Measurements from ENCODE around the genes PLSCR1 and TM4SF18.

DNA sequence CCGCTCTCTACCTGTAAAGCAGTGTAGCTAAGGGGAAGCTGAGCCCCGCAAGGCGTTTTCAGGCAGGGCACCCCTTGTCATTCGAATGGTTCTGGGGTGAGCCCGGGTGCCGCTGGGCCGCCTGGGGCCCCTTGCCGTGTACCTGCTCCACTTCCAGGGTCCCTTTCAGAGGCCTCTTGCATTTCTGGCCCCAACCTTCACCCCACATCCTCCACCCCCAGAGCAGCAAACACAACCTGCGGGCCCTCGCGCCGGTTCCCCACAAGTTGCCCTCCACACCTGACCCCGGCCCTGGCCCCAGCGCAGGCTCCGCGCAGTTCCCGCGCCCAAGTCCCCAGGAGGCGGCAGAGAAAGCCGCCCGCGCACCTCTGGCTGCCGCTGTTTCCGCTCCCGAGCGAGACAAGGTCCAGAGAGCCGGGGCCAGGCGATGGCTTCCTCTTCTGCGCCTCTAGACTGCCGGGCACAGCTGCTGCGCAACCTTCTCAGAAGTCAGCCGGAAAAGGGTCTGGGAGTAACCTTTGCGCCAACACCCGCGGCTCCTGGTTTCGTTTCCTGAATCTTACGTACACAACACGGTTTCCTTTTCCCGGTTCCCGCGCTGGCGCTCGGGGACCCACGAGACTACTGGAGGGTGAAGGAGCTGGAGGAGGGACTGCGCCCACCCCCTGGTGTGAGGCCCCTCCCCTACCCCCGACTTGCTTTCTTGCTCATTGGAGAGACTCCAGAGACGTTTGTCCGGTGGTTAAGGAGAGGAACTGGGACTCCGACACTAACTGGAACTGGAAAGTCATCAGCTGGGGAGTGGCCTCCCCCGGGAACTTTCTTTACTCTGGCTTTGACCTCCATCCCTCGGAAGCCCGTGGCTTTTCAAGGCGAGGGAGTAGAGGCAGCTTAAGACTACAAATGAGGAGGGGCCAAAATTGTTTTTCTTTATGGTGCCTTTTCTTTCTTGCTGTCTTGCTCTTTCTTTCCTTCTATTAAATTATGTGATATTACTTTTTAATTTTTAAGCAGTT is at the start of gene PLSCR1:
TSS of gene PLSCR1 (minus strand) at position 507 of the 1,016 bp plus-strand sequence.
- PRO-cap: unidirectional peak, minus-strand start at position 455 of the sequence
- RAMPAGE, long total RNA: no peak

GRCh38 chr3:147423213-147423538 is 14.0 kb downstream of the ZIC1 start:
- PRO-cap: no peak
- RAMPAGE, long total RNA: start-site peak on the minus strand at chr3:147423325-147423427, 15 and 8 reads in 2 replicates

DNA sequence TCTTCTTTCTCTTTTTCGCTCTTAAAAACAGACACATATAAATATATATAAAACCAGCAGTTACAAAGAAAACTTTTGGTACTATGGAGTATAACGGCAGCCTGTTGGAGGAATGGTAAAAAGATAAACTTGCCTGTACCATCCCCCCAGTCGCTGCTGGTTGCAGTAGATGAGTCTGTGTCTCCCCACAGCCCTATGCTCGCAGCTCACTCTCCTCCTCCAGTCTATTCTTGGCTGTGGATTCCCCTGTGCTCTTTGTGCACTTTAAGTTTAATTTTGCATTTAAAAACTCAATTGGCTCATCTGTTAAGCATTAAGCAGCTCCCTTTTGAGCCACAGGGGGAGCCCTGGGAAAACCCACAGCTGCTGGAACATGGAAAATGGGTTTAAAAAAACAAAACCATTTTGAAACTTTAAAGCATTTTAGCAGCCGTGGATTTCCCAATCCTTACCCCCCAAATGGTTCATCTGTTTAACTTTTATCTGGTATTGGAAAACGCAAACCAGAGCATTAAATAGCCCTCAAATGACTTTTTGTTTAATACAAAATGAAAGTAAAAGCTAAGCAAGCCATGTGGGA is 536.8 kb downstream of the ZIC1 start:
- PRO-cap: no peak
- RAMPAGE, long total RNA: no peak

- PRO-cap: no peak
- RAMPAGE, long total RNA: no peak
These were observed 596.1 kb upstream of the AGTR1 start for GRCh38 chr3:148101640-148101959.

DNA sequence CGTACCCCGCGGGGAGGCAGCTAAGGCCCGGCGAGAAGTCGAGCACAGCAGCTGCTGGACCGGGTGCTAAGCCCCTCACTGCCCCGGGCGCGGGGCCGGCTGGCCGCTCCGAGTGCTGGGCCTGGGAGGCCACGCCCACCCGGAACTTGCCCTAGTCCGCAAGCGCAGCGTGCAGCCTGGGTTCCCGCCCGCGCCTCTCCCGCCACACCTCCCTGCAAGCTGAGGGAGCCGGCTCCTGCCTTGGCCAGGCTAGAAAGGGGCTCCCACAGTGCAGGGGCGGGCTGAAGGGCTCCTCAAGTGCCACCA is 417.0 kb upstream of the AGTR1 start:
- PRO-cap: no peak
- RAMPAGE, long total RNA: no peak

DNA sequence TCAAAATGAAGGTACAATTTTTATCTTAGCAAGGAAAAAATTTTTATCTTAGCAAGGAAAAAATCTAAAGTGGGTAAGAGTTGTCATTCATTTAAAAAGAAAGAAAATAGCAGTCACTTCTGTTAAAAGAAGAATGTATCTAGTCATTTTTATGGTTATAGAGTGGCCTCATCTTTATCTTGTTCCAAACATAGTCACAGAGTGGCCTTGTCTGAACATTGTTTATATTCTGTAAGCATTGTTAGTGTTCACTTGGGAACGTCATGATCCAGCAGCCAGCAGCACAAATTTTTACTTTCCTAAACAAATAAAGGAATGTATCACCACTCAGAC is 39.8 kb upstream of the GYG1 start:
- PRO-cap: no peak
- RAMPAGE, long total RNA: no peak

DNA sequence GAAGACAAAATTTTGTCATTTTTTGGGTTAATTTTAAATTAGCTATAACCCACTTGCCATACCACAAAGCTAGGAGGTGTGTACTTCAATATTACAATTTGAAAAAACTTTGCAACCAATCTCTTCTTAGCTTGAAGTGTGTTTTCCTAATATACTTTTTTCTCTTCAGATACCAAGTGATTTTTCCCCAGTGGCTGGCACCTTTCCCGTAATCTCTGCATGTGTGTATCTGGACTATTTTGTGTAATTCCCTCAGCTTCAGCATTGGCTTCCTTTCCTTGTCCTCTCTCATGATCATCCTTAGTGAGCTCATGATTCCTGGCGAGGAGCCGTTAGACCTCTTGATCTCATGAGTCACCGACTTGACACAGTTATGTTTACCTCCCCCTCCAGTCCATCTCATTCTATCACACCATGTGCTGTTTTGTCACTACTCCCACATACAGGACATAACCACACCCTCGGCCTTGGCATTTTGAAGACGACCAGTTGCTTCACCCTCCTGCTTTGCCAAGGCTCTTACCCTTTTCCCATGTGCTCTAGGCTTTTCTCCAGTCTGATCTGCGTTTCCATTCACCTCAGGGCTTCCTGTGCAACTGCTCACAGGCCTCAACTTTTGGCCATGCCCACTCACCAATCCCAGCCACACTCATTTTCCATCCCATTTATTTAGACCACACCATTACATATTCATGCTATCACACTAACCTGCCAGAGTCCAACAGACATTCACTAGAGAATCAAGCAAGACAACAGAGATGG is 41.6 kb downstream of the CP start:
- PRO-cap: no peak
- RAMPAGE, long total RNA: no peak

- PRO-cap: no peak
- RAMPAGE, long total RNA: no peak
These were observed 21.2 kb downstream of the CP start for GRCh38 chr3:149200517-149200719.

DNA sequence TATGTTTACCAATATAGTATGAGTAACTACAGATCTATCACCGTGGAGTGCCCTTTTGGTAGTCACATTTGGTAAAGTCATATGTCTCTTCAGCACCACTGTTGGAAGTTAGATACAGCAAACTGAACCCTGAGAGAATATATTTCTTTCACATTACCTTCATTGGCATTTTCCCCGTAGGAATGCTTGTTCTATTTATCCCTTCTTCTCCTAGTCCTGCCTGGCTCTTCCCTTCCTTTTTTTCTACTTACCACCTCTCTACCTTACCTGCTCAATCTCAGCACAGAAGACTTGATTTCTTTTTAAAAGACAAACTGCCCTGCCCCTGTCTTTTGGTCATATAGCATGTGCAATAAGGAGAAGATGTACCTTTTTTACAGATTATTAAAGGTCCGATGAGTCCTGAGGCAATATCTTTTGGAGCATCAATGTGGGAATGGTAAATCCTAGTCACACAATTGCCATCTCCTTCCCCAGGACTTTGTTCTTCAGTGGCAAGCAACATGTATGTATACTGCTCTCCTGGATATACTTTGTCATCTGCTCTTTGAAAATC is 11.8 kb downstream of the CP start:
- PRO-cap: no peak
- RAMPAGE, long total RNA: no peak

- PRO-cap: no peak
- RAMPAGE, long total RNA: no peak
These were observed 55.6 kb upstream of the CP start for GRCh38 chr3:149277263-149277538.

GRCh38 chr3:149333117-149334094 is at the start of gene TM4SF18:
Gene TM4SF18 (minus strand): TSS chr3:149333636.
- PRO-cap: no peak
- RAMPAGE, long total RNA: no peak

- PRO-cap: no peak
- RAMPAGE, long total RNA: no peak
These were observed 752 bp downstream of the TM4SF1 start for GRCh38 chr3:149376577-149377216.

DNA sequence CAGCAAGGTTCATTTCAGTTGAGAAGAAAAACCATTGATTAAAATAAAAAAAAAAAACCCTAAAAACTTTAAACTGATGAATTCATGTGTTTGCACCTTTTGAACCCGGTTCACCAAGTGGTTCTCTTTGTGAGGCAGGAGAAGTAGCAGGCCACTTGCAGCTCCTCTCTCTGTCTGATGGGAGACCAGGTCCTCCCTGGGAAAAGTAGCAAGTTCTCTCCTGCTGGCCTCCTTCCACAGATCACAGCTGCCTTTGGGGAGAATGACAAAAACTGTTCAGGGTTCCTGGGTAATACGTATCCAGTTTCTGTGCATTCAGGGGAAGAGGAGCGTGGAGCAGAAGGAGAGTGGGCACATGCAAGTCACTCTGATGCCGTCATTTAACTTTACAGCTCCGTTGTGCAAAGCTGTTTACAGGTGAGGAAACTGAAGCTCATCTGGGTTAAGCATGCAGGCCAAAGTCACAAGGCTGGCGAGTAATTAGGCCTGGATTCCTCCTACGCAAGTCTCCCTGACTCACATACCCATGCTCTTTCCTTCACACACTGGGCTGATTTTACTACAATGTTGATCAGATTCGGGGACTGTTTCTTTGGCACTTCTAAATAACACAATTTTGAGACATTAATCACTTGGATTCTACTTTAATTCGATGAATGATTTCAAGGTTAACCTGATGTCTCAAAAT is 7.4 kb upstream of the TM4SF1 start:
- PRO-cap: no peak
- RAMPAGE, long total RNA: no peak

DNA sequence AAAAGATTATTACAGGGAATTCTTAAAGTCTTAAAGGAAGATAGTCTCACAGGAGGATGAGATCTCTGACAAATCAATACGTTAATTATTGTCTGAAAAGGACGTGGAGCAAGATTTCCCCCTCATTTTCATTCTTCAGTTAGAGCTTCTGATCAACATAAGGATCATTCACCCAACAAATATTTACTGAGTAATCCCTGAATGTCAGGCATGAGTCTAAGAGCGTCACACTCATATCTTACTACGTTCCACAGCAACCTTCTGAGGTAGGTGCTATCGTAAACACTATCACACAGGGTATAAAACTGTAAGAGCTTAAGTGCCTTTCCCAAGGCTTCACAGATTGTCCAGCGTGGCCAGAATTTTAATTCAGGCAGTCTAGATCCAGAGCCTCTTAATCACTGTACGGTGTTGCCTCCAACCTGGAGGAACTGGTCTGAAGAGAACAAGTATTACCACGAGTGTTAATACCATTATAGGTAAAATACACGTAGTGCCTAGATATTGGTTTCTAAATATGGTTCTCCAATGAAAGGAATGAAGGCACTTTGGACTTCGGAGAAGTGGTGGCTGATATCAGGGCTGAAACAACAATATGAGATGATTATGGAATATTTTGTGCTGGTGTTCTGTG is 10.6 kb upstream of the TM4SF1 start:
- PRO-cap: no peak
- RAMPAGE, long total RNA: no peak

DNA sequence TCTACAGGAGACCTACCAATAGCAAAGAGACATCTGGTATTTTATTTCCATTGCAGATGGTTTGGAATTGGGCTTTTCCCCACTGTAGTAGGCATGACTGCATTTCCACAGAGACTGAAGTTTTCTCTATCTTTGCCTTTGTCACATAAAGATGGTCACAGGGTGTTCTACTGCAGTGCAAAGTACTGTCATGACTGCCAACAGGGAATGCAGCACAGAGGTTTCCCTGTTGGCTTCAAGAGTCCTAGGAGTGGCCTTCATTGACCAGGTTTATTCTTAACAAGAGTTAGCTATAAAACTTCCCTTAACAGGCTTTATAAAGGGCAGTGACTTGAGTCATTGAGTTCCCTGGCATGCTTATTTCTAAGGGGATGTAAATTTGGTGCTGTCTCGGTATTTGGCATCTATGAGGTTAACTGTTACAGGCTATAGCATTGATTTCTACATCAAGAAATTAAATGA is 36.7 kb upstream of the TM4SF4 start:
- PRO-cap: no peak
- RAMPAGE, long total RNA: no peak

DNA sequence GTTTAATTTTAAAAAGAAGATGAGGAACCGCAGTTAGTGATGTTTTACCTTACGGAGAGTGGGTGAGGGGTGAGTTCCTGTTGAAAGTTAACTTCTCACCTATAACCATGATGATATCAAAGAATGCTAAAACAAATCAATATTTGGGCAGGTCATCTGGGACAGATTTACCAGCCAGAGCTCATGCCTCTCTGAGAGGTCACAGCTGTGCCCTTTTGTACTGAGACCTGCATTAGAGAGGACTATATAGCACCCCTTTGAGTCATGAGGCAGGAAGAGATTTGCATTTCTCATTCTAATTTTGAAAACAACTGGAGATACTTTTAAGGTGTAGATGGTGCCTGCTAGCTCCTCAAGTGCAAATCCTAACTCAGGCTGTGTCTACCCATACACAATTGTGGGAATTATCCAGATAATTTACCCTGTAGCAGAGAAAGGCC is 6.0 kb upstream of the TM4SF4 start:
- PRO-cap: no peak
- RAMPAGE, long total RNA: no peak

DNA sequence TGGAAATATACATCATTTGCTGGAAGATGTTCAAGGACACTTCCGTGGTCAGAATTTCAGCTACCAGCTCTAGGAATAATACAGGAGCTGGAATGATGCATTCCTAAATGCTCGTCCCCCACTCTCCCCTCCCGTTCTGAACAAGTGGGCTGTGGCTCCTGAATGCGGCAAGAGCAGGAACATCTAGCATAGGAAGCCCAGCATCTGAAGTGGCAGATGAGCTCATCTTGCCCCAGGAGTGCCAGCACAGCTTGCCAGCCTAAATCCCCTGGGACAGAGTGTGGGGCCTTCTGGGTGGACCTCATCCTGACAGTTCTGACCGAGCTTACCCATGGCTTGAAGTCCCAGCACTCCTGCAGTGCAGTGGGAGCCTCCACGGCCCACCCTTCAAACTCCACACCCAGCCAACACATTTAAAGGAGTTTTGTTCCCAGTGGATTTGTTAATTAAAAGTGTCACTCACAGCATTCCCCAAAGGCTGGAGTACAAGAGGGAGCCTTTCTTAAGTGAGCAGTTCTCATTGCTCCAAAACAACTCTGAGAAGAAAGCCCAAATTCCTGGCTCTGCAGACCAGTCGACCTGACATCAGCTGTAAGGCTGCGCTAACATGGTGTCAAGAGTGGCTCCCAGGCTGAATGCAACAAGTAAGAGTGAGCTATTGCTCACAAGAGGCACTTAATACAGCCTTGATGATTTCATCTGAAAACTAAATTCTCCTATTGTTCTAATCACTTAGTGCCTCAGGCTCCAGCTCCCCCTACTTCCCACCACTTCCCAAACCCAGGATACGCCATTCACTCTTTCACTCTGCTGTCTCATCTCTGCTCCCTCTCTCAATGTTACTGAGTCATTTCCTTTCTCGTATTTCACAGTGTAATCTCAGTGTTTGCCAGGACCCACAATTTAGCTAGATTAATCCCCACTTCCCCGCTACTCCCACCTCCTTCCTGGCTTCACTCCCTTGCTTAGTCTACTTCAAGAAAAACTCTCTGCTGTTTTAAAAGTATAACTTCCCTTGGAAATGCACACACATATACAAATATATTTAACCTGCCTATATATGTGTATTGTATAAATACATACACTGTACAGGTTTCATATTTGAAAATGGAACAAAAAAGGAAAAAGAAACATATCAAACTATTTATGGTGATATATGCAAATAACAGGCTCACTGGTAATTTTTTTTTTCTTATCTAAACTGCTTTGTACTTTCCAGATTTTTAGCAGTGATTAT is 81.8 kb downstream of the WWTR1 start:
- PRO-cap: no peak
- RAMPAGE, long total RNA: no peak

DNA sequence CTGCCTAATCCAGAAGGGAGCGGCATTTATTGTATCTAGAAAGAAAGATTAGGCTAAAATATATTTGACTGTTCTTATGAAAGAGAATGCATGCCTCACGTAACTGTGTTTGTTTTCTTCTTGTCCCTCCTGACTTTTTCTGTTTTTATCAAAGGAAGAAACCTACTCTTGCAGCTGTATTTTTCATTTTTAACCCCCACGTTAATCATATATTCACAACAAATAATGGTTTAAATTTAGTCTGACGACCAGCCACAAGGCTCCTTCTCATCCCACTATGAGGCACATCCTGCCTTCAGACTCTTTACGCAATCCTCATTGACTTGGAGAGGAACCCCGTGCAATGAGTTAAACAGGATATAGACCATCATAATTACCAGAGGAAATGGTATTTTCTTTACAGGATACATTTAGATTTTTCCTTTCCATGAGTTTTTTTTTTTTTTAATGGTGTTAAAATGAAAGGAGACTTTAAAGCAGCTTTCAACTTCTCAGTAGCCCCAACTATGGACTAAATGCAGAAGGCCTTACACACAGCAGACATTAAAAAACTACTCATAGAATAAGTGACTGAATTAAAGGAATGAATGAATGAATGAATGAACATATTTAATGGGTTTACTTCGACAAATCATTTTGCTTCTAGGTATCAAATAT is 68.5 kb downstream of the WWTR1 start:
- PRO-cap: no peak
- RAMPAGE, long total RNA: no peak

DNA sequence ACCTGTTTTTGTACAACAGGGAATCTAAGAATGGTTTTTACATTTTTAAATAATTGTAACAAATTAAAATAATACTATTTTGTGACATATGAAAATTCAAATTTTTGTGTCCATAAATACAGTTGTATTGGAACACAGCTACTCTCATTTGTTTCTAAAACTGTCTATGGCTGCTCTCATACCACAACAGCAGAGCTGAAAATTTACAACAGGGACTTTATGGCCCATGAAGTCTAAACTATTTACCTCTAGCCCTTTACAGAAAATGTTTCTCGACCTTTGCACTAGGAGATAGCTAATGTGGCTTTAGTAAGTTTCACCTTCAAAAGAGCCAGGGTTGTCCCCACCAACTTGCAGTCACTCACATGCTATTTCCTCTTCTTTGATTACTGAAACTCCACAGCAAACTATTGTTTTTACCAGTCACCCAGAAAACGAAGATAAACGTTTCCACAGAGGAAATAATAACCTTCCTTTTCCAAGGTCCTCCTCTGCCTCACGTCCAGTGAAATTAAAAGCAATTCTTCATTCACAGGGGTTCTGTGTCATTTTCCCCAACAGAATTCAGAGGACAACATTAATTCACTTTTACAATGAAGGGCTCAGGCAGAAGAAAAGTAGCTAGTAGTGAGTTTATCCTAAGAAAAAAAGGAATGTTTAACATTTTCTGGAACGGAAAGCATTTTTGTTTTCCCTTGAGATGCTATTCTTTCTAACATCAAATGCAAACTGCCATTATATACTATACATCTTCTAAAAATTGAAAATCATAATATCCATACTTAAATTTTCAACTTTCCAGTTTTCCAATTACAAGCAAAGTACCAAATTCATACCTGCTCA is 48.2 kb downstream of the WWTR1 start:
- PRO-cap: no peak
- RAMPAGE, long total RNA: no peak

DNA sequence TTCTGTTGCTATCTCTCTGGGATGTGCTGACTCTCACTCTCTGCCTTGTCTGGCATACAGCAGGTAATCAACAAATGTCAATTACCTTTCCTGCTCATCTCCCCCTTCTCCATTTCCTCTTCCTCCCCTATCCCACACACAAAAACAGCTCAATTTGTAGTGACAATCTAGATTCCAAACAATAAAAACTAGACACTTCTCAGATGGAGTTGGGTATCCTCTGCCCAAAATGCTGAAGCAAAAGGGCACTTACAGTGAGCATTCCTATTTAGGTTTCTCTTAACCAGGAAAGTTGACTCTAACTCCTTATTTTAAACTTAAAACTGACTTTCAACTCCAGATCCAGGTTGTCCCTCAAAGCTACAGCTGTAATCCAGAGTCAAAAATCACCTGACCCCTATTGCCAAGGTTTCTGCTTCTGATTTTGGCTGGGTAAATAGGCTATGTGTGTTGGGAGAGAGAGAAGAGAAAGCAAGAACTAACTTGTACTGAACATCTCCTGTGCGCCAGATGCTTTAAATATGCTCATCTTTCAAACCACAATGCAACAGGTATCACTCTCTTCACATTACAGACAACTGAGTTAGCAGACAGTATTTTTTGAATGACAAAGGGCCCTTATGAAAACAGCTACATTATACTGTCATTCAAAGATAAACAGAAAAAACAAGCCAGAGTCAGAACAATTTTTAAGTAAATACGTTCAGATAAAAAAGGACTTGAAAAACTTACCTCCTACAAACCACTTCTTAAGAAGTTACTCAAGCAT is 7.1 kb downstream of the WWTR1 start:
- PRO-cap: no peak
- RAMPAGE, long total RNA: no peak

Data from spinal cord (tissue), 3 donors.